Left common carotid artery plus branches (tissue), 1 donor: ENCODE measurements around a stretch of chr7.

DNA sequence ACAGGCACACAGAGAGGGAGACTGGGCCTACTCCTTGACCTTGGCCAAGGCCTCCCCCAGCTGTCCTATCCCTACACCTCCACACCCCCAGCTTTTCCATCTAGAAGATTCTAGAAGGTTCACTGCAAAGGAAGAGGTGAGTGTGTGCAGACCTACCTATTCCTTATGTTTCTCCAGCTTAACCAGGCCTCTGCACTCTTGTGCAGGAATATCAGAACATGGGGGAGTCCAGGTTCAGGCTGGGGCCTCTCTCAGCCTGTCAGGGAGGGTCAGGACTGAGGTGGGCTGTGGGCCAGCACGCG is 8.5 kb upstream of the POLD2 start:
- PRO-cap = no peak

- PRO-cap = no peak
These were observed 6.3 kb upstream of the MYL7 start for GRCh38 chr7:44147374-44147849.

- PRO-cap = no peak
These were observed 24.9 kb downstream of the YKT6 start for GRCh38 chr7:44225558-44226176.

- PRO-cap = no peak
These were observed 11.8 kb downstream of the CAMK2B start for GRCh38 chr7:44313489-44314017.

- PRO-cap = no peak
These were observed 2.7 kb downstream of the CAMK2B start for GRCh38 chr7:44322611-44323184.

- PRO-cap = no peak
These were observed 7.0 kb downstream of the NPC1L1 start for GRCh38 chr7:44534080-44534651.

GRCh38 chr7:44539868-44540590 is 1.1 kb downstream of the NPC1L1 start:
- PRO-cap = no peak

- PRO-cap = no peak
These were observed 22.7 kb downstream of the OGDH start for GRCh38 chr7:44629124-44629556.

DNA sequence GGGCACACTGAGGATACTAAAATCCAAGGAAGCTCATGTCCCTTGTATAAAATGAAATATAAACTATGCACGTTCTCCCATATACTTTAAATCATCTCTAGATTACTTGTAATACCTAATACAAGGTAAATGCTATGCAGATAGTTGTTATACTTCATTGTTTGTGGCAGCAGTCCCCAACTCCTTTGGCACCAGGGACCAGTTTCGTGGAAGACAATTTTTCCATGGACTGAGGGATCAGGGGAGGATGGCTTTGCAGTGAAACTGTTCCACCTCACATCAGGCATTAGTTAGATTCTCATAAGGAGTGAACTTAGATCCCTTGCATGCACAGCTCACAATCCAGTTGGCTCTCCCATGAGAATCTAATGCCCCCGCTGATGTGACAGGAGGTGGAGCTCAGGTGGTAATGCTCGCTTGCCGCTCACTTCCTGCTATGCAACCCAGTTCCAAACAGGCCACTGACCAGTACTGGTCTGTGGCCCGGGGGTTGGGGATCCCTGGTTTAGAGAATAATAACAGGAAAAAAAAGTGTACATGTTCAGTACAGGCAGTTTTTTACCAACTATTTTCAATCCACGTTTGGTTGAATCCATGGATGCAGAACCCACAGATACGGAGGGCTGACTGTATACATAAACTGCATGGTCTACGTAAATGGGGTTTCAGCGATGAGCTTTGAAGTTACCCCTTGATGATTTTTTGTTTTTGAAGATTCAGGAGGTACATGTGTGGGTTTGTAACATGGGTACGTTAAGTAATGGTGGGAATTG is 24.4 kb downstream of the OGDH start:
- PRO-cap = no peak

DNA sequence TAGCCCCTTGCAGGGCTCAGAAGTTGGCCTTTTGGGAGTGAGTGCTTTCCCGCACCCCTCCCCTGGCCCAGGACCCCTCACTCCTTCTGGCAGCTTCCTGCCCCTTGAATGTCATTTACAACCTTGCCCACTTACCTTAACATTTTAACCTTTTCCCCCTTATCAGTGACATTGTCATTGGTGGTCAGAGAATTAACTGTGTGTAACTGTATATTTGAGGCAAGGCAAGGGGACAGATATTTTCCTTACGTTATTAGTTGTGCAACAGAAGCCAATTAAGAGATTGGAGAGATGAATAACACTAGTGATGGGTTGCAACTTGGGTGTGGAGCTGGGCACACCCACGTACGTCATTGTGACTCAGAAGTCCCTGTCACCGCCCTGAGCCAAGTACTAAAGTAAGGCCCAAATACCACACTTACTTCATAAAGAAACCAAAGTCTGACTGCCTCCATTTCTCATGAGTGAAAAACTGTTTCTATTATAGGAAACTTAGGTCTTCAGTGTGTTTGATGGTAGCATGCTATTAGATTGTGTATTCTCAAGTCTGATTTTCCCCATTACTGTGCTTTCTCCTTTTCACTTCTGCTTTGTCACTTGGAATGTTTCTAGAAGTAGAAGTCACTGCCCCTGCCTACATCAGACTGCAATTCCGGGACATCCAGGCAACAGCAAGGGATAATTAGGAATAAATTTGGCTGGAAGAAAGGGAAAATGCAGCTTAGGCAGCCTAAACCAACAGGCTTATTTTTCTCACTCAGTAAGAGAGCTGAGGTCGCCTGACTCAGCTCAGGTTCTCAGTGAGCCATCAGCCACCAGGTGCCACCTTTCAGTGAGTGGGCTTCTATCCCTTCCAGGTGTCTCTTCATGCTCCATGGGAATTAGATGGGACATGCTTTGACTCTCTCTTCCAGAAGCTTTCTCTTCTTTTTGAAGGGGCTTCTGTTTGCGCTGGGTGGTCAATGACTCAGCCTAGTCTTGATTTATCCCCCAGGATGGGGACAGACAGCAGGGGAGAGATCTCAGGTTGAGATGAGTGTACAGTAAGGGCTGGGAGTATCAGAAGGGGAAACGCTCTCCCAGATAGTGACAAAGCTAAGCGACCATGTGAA is 31.9 kb downstream of the OGDH start:
- PRO-cap = no peak

GRCh38 chr7:44709215-44709507 is 39.5 kb upstream of the ZMIZ2 start:
- PRO-cap = no peak

DNA sequence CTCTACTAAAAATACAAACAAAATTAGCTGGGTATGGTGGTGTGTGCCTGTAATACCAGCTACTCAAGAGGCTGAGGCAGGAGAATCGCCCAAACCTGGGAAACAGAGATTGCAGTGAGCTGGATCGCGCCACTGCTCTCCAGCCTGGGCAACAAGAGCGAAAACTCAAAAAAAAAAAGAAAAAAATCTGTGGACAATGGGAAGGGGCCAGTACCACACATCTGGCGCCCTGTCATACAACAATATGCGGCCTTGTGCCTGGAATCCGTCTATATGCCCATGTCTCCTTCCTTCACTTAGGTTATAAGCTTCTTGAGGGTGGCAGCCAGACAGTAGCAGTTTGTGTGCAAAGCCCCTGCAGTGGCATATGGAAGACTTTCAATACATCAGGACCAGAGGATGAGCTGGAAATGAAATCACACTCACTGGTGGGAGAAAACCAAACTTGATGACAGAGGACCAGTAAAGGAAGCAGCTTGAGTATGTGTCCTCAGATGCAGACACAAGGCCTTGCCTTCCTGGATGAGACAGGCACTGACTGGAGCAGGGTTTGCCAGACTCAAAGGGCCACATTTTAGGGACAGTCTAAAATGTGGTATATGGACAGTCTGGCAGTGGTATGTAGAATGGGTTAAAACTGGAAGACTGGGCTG is 23.6 kb downstream of the H2AZ2 start:
- PRO-cap = no peak

DNA sequence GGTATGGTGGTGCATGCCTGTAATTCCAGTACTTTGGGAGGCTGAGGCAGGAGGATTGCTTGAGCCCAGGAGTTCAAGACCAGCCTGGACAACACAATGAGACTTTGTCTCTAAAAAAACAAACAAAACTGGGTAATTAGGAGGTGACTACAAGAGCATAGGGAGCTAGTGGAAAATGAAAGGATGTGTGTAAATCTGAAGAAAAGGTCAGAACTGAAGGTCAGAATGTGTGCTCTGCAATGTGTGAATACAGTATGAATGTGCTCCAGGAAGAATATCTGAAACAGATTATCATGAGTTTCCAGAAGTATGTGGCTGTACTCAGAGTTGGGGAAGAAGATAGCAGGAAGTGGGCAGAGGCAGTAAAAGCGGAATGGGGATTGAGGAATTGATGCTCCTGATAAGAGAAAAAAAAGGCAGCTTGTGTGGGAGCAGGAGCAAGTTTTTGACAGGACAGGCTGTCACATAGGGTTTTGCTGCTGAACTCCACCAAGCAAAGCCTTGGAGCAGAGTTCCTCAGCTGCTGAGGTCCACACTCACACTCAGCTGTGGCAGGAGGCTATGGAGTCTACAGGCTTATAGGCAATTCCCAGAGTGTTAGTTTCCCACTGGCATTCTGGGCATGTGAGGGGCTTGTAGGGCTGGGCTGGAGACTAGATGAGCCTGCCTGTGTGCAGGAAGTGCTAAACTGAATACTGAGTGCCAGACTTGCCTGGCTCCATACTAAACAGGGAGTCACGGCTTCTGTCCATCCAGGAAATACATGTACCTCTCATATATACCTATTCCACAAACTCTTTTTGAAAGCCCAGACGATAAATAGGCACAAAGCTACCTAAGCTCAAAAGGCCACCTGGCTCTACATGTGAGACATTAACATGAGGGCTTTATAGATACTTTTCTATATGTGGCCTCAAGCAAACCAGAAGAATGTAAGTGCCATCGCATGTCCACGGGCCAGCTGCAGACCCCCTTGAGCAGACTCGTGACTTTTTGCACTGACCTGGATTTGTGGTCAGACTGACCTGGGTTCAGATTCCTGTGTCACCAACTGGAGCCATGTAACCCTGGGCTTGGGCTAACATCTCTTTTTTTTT is 22.8 kb downstream of the H2AZ2 start:
- PRO-cap = no peak

- PRO-cap = no peak
These were observed 16.9 kb downstream of the H2AZ2 start for GRCh38 chr7:44830823-44831622.

DNA sequence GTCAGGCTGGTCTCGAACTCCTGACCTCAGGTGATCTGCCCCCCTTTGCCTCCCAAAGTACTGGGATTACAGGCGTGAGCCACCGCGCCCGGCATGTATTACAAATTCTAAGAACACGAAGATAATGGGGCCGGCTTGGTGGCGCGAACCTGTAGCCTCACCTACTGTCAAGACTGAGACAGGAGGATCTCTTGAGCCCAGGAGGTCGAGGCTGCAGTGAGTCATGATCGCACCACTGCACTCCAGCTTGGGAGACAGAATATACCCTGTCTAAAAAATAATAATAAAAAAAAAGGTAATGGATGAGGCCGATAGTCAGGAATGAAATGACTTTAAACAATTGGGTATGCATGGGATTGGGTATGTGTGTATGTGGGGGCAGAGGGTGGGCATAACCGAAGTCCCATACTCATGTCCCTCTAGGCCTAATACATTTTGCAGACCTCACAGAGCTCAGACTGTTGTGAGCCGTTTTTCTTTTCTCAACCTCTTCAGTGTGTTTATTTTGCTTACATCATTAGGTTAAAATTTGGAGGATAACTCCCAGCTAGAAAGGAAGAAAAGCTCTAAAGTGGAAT is 1.1 kb upstream of the H2AZ2 start:
- PRO-cap = no peak

DNA sequence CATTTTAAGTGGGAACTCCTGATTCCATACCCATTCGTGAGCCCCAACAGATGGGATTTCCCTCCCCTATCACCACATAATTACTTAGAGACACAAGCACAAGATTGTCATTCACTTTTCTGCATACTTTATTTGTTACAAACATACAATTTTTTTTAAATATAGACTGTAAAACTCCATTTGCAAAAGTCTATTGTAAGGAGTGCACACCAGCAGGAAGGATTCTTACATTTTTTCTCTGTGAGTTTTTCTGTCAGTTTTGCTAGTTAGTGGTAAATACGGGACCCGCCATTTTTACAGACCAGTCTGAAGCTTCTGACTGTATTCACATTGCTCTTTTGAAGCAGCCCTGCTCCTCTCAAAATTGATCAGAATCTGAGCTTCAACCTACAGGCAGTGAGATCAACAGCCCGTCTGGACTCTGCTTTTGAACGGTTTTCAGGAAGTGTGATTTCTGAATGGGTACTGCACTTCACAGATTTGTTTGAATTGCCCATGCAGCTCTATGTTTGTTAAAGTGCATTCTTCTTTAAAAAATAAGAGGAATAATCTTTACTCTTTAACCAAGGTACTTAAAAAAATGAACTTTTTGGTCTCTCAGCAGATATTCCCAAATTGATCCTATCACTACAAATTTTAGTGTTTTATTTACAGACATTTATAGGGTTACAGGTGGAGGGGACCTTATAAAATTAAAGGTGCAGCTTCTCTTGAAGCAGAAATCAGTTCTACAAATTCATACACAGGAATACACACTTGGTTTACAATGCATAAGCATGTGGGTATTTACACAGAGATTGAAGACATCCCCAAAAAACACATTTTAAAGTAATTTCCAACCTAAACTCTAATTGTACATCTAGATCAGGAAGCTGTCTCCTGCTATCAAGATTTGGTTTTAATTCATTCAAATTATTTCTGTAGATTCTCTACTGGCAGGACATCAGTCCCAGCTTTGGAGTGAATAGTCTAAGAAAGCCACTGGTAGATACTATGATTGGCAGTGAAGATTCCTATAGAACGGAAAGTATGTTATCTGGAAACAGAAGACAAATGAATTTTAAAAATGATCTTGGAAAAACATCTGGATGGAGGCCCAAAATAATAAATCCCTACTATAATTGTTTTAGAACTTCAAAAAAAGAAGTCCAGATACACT is 8.8 kb downstream of the PURB start:
- PRO-cap = no peak

DNA sequence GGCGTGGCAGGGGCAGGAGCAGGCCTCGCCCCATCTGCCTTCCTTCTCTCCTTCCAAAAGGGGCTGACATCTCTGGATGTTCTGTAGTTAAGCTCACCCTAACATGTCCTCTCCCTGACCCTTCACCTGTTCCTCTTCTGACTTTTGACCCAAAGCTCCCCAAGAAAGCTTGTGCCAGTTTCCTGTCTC is 11.9 kb downstream of the MYO1G start:
- PRO-cap = no peak

GRCh38 chr7:44967872-44968417 is 10.9 kb downstream of the MYO1G start:
- PRO-cap = no peak

DNA sequence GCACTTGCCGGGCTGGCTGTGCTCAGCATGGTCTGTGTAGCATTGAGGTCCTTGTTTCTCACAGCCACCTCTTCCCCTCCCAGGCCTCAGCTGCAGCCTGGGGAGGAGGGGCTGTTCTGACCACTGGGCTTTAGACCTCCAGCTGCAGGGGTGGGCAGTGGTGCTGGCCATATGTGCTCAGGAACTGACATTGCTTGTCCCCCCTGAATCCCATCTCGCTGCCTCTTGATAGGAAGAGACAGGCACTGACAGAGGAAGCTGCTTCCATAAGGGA is 3.0 kb downstream of the MYO1G start:
- PRO-cap = no peak

GRCh38 chr7:44980596-44981503 is 2.0 kb upstream of the MYO1G start:
- PRO-cap = no peak